ENCODE measurements around the gene UFM1.

GRCh38 chr13:37580345-37580777 is 18.2 kb downstream of the POSTN start:
- PRO-cap, result no peak

DNA sequence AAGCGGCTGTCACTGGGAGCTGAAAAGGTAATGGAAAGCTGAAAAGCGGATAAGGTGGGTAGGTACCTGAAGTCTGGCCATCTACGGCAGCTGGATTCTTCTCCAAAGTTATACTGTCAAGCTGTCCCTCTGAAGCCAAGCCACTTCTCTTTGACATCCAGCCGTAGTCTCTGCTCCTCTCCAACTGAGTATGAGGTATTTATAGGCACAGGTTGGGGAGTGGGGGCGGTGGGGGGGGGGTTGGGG is 65.2 kb upstream of the TRPC4 start:
- PRO-cap, result no peak

- PRO-cap, result no peak
Observed at GRCh38 chr13:38125582-38125906, 224.1 kb upstream of the UFM1 start.

DNA sequence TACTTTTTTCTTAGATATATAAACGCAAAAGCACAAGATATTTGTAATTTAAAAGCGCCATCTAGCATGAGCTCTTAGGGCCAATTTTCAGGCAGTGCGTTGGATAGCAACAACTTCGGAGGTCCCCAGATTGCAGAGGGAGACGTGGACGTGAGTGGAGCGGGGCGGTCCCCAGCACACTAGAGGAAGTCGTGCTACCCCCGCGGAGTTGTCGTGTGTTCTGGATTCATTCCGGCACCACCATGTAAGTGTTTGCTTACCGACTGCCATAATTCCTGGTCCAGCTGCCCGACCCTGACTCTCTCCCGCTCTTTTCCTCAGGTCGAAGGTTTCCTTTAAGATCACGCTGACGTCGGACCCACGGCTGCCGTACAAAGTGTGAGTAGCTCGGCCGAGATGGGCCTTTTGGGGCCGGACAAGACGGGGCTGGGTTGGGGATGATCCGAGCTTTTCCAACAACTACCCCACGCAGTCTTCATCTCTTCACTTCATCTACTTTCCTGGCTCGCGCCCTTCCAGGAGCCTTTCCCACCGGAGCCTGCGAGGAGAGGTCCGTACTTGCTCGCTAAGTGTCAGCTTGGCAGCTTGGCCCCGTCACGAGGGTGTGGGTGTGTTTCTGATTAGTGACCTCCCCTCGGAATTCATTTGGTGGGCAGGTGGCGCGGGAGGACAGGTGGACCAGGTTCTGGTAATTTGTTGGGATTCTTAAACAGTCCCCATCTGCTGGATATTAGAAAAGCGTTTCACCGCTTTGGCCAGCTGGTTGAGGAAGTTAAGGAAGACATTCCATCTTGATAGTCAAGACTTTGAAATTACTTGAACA is at the start of gene UFM1:
UFM1 (plus strand) TSS at position 174 of the 823 bp plus-strand sequence.
- PRO-cap, result bidirectional peak, plus-strand start at position 182 of the sequence, minus-strand start outside the sequence; unidirectional peak, plus-strand start at position 271 of the sequence; bidirectional peak, plus-strand start at position 645 of the sequence, minus-strand start at position 596 of the sequence

GRCh38 chr13:38362073-38362817 is 12.6 kb downstream of the UFM1 start:
- PRO-cap, result no peak

DNA sequence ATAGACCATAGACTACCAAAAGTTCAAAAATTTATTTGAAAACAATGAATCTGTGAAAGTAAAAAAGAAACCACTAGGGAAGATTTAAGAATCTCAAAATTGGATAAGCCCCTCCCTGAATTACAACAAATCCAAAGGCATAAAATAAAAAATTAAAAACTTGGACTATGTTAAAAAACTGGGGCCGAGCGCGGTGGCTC is 58.1 kb downstream of the STOML3 start:
- PRO-cap, result no peak

GRCh38 chr13:39022251-39022708 is 15.6 kb downstream of the PROSER1 start:
- PRO-cap, result no peak

DNA sequence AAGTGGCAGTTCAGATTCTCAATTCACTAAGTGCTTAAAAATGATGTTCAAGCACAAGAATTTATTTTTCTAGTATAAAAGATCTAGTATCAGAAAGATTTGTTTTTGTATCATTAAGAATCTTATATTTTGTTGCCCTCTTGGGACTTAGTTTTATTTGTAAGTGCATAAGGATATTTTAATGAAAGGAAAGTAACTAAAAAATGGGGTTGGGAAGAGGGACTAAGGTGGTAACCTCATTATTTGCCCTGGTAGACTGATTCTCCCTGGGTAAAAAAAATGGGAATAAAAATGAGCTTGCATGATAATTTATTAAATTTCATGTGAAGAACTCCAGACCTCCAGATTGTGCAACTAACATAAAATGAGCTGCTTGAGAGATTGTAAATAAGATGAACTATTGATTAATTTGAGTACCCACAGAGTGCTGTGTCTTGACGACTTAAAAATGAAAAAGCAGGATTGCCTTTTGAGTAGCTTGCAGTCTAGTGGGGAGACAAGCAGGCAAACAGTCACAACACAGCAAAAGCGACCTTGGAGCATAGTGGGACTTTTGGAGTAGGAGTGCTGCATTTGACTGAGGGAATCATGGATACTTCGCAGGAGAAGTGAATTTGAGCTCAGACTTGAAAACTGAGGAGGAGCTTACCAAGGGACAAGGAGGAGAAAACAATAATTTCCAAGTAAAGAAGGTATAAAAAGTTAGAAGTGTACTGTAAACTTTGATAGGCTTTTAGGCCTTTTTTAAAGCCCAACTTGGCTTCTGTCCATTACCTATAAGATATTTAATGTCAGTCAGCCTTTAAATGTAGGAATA is 9.9 kb downstream of the NHLRC3 start:
- PRO-cap, result no peak

DNA sequence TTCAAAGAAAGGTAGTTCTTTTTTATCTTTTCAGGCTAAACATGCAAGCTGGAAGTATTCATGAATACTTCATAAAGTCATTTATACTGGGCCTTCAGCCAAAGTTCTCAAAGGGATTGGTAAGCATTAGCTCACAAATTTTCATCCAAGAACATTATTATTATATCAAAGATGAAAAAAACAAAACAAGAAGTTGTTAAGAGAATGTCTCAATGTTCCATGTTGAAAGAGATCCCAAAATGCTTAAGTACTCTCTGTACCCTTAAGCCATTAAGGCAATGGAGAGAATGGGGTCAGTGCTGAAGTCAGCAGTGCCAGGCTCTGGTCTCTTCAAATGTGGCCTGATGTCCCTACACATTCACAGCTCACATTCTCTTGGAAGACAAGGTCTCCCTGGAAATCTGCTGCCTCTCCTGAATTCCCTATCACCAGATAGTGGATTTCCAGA is 171.9 kb downstream of the NHLRC3 start:
- PRO-cap, result no peak

DNA sequence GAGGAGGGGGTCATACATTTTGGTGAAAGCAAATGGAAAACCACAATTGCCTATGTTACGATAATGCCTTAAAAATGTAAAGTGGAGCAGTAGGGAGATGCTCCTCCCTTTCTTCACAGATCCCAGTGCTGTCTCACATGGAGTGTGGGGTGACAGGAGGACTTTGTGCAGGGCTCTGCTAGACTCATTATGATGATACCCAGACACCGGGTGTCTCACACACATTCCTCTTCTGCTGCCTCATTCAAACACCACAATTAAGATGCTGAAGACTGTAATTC is 150.6 kb downstream of the LHFPL6 start:
- PRO-cap, result no peak

DNA sequence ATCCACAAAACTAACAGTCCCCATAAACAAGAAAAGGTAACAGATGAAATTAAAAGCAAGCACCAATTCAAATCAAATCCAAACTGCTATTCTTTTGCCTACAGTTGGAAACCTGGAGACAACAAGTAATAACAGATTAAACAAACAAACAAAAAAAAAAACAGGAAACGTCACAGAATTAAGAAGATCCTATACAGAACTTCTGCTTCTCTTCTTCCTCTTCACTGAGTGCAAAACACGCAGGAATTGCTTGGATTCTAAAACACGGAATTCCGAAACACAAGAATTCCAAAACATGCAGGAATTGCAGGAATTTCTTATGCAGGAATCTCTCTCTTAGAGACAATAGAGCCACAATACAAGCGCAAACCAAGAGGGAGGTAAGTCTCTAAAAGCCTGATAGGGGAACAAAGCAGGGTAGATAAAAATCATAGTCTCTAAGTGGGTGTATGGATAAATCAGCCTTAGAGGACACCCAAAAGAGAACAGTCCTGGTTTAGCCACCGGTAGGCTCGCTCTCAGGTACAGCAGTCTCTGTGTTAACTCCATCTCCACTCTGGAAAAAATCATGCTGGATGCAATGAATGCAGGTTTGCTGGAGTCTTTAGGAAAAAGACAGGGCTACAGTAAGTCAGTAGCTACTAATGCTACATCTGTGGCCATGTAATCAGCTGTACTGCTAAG is 112.9 kb downstream of the LHFPL6 start:
- PRO-cap, result no peak

DNA sequence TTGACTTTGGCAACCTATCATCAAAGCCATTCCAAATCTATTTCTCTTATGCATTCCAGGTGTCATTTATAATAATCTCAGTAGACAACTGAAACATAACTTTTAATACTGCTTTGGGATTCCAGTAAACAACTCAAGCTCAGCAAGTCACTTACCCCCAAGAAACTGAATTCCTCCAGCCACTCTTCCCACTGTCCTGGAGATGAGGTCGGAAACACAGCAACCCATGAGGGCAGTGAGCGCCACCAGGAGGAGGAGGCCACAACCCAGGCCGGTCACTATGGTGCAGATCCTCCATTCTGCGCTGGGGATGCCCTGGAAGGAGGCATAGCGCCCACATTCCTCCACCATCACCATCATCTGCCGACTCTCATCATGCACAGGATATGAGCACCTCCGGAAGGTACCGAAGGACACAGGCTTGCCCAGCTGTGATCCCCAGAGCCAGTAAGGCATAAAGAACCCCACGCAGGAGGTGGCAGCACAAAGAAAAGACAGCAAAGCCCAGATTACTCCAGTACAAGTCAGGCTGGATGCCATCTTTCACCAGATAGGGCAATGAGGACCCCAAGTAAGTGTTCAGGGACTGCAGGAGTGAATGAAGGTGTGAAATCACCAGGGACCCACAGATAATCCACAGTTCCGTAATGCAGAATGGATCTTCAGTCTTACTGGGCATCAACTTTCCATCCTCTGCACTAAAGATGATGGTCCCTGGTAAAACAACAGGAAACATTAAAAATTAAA is 2.1 kb downstream of the LHFPL6 start:
- PRO-cap, result no peak

DNA sequence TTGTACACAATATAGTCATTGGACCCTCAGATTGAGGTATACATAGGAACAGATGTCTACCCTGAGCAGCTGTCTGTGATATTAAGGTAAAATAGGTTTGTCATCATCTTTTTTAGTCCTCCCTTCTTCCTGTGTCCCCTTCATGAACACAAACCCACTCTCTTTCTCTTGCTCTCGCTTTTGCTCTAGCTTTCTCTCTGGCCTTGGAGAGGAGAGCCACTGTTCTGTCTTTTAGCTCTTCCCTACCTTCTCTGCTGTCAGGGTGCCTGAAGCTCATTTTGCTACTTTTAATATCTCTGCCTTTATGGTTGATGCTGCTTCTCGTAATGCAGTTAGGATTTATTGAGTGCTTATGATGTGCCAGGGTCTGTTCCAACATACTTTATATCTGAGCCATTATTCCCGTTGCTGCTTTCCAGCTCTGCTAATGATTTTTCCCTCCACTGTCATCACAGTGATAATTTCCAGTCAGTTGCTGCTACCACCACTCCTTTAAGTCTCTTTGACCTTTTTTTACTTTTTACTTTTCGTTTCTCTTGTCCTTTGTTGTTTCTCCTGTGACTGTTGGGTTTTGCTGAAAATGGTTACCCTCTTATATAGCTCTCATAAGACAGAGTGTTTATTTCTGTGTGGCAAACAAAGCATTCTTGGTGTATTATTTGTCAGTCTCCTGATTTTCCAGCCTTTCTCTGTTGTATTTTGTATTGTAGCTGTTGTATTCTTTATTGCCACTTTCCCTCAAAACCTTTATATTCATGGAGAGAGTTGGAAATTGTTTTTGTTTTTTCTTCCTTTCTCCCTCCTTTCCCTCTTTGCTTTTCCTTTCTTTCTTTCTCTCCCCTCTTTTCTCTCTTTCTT is 37.2 kb downstream of the COG6 start:
- PRO-cap, result no peak

DNA sequence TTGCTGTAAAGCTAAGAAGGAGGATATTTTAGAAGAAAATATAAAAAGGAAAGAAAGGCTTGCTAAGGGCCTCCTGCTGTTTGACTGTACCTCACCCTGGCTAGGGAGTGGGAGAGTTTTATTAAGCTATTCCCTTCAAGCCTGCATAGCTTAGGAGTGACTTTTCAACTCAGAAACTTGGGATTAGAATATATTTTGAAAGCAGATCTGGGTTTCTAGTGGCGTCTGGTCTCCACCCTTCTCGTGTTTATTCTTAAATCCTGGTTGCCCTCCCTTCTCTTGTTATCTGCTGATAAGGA is 460.0 kb downstream of the COG6 start:
- PRO-cap, result no peak

GRCh38 chr13:40187942-40188667 is 478.3 kb downstream of the FOXO1 start:
- PRO-cap, result no peak

GRCh38 chr13:40192465-40192788 is 474.0 kb downstream of the FOXO1 start:
- PRO-cap, result no peak

DNA sequence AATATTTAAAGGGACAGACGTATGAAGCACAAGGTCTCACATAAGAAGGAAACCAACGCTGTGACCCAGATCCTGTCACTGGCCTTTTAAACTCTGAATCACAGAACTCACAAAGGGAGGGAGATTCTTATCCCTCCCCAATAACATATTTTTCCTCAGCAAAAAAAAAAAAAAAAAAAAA is 352.8 kb downstream of the FOXO1 start:
- PRO-cap, result no peak

GRCh38 chr13:40377797-40378328 is 288.6 kb downstream of the FOXO1 start:
- PRO-cap, result no peak

DNA sequence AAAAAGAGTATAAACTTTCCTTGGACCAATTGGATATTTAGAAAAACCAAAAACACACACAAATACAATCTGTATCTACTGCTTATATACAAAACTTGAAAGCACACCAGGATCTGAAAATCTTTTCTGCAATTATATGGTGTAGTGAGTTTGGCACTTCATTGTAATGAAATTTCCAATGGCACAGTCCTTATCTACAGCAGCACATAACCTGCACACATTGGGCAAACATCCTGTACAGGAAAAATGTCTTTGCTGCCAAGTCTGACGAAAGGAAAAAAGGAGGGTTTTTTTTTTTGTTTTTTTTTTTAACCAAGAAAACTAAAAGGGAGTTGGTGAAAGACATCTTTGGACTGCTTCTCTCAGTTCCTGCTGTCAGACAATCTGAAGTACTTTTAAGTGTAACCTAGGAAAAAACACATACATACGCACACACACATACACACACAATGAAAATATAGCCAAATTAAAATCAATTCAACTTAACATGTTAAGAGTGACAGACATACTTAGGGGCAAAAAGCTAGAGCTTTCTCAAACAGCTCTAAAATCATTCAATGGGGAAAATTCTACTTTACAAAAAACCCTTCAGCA is 107.7 kb downstream of the FOXO1 start:
- PRO-cap, result no peak

- PRO-cap, result no peak
Observed at GRCh38 chr13:40587652-40588180, 78.7 kb downstream of the FOXO1 start.

Data from Calu3 (cell line).